Karpas-422 (cell line): Measurements from ENCODE around the gene DNAAF5.

GRCh38 chr7:34780-35776, 157.3 kb upstream of the FAM20C start:
- PRO-cap, result no peak
- RAMPAGE, long total RNA, result no peak

GRCh38 chr7:187047-187713, 5.2 kb upstream of the FAM20C start:
- PRO-cap, result no peak
- RAMPAGE, long total RNA, result no peak

DNA sequence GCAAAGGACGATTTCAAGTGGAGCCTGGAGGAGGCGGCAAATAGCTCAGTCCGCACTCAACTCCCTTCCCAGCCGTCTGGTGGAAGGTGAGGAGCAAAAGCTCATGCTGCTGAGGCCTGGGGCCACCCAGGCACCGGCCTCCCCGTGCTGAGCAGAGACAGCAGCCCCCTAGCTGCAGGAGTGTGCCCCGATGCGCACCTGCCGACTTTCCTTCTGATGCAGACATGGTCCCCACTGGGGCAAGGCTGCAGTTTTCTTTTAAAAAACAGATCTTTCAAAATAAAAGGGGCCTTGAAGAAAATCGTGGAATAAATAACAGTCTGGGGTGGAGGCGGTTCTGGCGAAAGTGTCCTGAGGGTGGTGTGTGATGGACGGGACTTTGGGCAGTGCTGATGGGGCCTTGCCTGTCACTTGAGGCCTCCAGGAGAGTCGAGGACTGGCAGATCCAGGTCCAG, 8.0 kb downstream of the FAM20C start:
- PRO-cap, result no peak
- RAMPAGE, long total RNA, result no peak

- PRO-cap, result no peak
- RAMPAGE, long total RNA, result no peak
These were observed 8.9 kb downstream of the FAM20C start for GRCh38 chr7:201257-201759.

DNA sequence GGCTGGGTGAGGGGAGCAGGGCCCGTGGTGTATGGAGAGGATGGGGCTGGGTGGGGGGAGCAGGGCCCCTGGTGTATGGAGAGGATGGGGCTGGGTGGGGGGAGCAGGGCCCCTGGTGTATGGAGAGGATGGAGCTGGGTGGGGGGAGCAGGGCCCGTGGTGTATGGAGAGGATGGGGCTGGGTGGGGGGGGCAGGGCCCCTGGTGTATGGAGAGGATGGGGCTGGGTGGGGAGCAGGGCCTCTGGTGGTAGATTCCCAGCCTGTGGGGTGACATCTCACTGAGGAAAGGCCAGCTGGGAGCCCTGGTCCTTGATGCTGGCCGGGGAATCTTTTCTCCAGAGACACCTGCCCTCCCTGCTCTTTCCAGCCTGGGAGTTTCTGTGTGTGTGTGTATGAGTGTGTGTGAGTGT, 23.9 kb downstream of the FAM20C start:
- PRO-cap, result no peak
- RAMPAGE, long total RNA, result no peak

- PRO-cap, result no peak
- RAMPAGE, long total RNA, result no peak
These were observed 34.3 kb upstream of the FOXL3 start for GRCh38 chr7:255644-256184.

DNA sequence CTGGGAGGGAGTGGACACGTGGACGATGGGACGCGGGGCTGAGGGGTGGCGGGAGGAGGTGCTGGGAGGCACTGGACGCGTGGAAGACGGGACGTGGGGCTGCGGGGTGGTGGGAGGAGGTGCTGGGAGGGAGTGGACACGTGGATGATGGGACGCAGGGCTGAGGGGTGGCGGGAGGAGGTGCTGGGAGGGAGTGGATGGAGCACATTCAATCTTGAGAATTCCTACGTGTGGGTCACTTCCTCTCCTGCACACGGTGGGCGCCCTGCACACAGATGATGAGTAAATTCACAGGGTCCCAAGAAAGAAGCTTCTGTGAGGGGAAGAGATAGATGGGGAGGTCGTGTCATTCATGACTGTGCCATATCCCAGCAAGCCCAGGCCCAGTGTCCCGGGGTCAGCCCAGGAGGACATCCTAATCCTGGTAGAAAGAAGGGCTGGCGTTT, 7.3 kb downstream of the FOXL3 start:
- PRO-cap, result no peak
- RAMPAGE, long total RNA, result no peak

- PRO-cap, result no peak
- RAMPAGE, long total RNA, result no peak
These were observed 32.1 kb downstream of the FOXL3 start for GRCh38 chr7:322050-322536.

GRCh38 chr7:323765-324262, 33.8 kb downstream of the FOXL3 start:
- PRO-cap, result no peak
- RAMPAGE, long total RNA, result no peak

DNA sequence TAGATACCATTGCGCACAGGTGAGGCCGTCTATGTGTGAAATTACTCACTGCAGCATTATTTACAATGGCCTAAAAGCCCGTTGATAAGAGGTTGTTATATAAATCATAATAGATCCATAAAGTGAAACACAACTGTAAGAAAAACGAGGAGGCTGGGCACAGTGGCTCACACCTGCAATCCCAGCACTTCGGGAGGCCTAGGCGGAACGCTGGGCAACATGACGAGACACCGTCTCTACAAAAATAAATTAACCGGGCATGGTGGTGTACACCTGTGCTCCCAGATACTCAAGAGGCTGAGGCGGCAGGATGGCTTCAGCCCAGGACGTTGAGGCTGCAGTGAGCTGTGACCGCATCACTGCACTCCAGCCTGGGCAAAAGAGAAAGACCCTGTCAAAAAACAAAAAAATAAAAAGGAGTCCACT, 40.0 kb downstream of the FOXL3 start:
- PRO-cap, result no peak
- RAMPAGE, long total RNA, result no peak

DNA sequence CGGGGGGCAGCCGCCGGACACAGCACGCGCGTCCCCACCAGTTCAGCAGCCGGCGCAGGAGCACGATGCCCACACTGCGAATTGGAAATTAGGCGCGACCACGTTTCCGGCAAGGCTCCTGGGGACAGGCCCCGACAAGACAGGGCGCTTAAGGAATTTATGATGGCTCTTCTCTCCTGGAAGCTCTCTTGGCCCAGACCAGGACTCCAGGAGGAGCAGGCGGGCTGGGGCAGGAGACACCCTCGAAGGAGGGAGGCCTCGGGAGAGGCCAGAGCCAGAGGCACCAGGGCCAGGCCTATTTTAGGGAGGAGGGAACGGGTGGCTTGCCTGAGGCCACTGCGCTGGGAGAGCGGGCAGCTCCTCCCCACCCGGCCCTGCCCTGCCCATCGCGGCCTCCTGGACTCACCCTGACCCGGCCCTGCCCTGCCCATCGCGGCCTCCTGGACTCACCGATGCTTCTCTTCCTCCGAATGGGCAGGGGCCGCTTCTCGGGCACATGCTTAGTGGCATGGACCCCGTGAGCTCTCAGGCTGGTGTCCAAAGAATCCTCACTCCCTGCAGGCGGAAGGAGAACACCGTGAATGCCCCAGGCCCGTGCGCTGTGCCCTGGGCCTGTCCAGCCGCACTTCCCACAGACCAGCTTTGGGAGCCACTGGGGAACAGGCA, 7.6 kb downstream of the PDGFA start:
- PRO-cap, result no peak
- RAMPAGE, long total RNA, result no peak

- PRO-cap, result no peak
- RAMPAGE, long total RNA, result no peak
These were observed 2.6 kb upstream of the PDGFA start for GRCh38 chr7:522224-522696.

DNA sequence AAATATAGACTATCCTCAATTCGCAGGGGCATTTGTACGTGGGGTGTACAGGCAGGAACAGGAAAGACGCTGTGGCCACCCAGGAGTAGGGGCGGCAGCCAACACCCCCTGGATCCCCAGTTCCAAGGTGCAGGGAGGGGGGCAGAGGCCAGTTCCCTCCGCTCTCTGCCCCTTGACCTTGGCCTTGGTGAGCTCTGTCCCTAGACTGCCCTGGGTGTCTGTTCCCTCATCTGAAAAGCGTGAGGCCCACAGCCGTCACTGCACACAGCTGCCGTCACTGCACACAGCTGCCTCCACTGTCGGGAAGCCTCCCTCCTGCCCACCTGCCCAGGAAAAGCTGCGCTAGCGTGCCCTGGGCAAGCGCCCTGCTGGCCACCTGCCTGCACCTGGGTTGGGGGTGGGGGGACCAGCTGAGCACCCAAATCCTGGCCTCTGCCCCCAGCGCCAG, 3.7 kb upstream of the PDGFA start:
- PRO-cap, result no peak
- RAMPAGE, long total RNA, result no peak

GRCh38 chr7:539103-540019, 19.7 kb upstream of the PDGFA start:
- PRO-cap, result no peak
- RAMPAGE, long total RNA, result no peak

DNA sequence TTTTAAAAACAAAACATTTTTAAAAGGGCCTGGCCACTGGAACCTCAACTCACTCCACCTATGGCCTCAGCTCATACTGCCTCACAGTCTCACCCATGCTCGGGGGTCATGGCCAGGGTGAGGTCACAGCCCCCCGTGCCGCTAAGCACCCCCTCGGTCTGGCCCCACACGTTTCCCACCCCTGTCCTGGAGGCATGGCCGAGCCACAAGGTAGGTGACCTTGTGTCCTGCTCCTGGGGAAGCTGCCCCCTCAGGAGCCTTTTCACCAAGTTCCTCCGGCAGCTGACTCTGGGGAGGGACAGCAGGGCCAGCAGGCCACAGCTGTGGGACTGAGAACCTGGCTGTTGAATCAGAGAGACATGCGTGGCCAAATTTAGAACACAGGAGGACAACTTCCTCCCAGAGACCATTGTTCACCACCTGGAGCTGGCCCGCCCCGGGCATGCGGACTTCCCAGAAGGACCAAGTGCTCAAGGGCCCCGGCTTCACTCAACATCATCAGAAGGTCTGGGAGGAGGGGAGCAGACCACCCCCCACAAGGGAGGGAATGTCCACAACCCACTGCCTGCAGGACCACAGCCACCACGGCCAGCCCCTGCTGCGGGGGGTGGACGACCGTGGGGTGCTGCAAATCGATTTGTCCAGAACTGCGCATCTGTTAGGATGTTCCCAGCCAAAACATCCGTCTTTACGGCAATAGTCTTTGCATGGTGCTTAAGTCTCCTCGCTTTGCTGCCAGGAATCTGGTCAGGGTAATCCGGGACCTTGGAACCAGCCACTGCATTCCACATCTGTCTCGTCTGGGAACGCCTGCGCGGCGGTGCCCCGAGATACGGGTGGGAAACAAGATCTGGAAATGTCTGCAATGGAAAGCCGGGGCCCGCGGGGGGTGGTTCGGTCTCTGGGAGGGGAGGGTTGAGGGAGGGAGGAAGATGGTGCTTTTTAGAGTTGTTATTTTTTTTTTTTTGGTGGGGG, 48.7 kb upstream of the PDGFA start:
- PRO-cap, result no peak
- RAMPAGE, long total RNA, result no peak

- PRO-cap, result bidirectional peak, plus-strand start at chr7:726709, minus-strand start at chr7:726618
- RAMPAGE, long total RNA, result no peak
These were observed at the start of gene DNAAF5 for GRCh38 chr7:726416-726834. TSS of gene DNAAF5 (plus strand) at chr7:726699.

- PRO-cap, result no peak
- RAMPAGE, long total RNA, result no peak
These were observed 4.9 kb downstream of the SUN1 start for GRCh38 chr7:837077-837625.

DNA sequence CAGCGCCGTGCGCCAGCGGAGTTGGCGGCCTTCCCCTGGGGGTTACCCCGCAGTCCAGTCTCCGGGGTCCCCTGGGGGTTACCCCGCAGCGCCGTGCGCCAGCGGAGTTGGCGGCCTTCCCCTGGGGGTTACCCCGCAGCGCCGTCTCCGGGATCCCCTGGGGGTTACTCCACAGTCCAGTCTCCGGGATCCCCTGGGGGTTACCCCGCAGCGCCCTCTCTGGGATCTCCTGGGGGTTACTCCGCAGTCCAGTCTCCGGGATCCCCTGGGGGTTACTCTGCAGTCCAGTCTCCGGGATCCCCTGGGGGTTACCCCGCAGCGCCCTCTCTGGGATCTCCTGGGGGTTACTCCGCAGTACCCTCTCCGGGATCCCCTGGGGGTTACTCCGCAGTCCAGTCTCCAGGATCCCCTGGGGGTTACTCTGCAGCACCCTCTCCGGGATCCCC, 15.5 kb downstream of the SUN1 start:
- PRO-cap, result no peak
- RAMPAGE, long total RNA, result no peak

- PRO-cap, result no peak
- RAMPAGE, long total RNA, result no peak
These were observed 32.4 kb downstream of the GET4 start for GRCh38 chr7:908491-909346.

DNA sequence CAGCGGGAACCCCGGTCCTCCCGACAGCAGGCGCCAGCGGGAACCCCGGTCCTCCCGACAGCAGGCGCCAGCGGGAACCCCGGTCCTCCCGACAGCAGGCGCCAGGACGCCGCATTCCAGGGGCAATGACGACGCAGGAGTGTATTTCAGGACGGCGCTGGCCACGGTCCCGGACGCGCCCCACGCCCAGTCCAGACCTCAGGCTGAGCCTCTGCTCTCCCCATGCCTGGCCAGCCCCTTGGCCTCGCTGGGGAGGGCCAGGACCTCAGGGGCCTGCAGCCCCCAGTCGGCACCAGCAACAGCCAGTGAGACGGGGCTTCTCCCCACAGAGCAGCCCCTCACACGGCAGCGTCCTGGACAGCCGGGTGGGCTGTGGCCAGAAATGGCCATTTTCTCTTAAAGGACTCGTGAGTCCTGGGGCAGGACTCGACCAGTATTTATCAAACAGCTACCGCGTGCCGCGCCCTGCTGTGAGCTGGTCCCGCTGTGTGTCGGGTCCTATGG, 33.0 kb downstream of the GET4 start:
- PRO-cap, result no peak
- RAMPAGE, long total RNA, result no peak